PC-3 (cell line): ENCODE measurements around the genes EDARADD and RGS7.

- RAMPAGE, long total RNA: no peak
These were observed 2.6 kb upstream of the ERO1B start for GRCh38 chr1:236284180-236284837.

DNA sequence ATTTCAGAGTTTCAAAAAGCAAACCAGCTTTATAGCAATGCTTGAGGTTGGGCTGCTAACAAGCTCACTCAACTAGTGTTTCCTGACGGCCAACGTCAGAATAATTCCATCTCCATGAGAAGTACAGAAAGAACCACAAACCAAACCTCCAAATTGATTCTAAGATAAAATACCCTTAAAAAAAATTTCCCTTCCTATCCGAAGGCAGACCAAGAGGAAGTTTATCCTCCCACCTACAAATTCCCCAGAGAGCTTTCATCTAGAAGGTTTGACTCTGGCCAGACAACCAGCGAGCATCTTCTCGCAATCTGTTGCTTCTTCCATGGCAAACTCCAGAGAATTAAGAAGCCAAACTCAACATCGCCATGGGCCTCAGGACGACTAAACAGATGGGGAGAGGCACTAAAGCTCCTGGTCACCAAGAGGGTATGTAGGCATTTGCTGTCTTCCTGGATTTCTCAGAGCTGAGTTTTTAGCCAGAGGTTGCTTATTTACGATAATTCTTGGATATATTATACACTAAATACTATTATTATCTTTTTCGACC, at the start of gene EDARADD:
Gene EDARADD (plus strand): TSS at position 207 of the 547 bp plus-strand sequence.
- RAMPAGE, long total RNA: no peak

- RAMPAGE, long total RNA: no peak
These were observed 6.5 kb upstream of the LGALS8 start for GRCh38 chr1:236517309-236517740.

- RAMPAGE, long total RNA: no peak
These were observed 19.7 kb downstream of the LGALS8 start for GRCh38 chr1:236543232-236544170.

DNA sequence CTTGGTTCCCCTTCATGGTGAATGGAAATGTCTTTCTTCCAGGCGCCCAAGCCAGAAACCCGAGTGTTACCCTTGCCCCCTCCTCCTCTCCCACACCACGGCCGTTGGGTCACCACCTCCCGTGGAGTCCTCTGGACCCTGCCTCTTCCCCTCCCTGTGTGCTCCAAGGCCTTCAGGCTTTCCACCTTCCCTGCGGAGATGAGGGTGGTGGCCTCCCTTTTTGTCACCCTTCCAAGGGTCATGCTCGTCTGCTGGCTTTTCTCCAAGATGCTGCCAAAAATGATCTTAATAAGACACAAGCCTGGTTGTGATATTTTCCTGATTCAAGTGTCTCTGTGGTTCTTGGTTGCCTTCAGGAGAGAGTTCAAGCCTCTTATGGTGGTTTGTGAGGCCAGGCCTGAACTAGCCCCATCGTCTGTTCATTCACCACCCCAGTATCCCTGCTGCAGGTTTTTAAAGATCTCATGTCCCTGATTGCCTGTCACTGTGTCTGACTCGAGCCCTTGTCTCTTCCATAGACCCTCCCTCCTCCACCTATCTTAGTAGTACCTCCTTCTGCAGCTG, 7.3 kb downstream of the ACTN2 start:
- RAMPAGE, long total RNA: no peak

DNA sequence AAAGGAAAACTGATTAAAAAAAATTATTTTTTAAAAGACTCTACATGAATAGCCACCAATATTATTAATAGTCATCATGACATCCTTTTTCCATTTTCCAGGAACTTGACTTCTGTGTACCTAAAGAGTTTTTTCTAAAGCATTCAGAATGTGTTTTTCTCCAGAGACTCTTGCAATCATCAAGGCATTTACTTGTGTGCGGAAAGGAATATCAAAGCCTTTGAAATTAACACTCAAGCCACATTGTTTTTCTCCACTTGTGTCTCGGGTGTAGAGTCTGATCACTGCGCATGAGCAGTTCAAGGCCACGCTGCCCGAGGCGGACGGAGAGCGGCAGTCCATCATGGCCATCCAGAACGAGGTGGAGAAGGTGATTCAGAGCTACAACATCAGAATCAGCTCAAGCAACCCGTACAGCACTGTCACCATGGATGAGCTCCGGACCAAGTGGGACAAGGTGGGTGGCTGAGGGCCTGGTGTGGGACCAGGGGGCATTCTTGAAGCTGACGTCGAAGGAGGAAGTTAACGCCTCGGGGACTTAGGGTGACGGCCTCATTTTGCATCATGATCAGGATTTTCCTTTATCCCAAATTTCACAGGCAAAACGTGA, 43.8 kb upstream of the MTR start:
- RAMPAGE, long total RNA: no peak

DNA sequence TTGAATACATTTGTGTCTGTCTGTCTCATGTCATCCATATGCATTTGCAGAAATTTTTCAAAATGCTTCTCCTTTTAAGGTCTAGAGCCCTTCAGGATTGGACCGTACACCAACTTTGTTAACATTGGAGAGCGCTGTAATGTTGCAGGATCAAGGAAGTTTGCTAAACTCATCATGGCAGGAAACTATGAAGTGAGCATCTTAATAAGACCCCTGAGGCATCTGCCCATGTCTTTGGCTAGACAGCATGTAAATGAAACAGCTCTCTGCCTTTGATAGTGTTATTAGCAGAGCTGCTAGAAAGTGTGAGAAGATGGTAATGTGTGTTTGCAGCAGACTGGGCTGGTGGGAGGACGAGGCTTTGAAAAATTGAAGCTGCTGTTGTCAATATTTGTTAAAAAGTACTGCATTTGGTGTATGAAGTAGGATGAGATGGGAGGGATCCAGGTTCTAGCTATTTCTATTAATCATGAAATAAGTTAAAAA, 36.8 kb downstream of the MTR start:
- RAMPAGE, long total RNA: no peak

DNA sequence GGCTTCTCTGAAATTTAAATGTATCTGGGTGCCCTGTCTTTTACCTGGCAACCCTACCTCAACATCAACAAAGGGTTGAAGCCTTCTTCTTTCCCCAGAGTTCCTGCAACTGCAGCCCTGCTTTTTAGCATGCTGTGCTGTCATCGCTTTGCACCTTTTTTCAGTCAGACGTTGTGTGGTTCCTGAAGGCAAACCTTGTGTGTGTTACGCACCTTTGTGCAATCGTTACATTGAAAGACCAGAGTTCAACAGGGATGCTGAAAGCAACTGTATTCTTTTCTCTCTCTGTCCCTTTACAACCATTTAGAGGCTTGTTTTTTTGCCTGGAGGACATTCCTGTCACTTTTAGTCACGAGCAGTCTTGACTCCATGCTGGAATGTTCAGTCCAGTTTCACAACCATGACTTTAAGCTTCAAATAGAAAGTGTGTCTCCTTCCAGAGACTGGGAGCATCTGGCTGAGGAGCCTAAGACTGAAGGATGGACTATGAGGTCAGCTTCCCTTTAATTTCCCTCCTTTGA, 10.7 kb upstream of the RYR2 start:
- RAMPAGE, long total RNA: no peak

DNA sequence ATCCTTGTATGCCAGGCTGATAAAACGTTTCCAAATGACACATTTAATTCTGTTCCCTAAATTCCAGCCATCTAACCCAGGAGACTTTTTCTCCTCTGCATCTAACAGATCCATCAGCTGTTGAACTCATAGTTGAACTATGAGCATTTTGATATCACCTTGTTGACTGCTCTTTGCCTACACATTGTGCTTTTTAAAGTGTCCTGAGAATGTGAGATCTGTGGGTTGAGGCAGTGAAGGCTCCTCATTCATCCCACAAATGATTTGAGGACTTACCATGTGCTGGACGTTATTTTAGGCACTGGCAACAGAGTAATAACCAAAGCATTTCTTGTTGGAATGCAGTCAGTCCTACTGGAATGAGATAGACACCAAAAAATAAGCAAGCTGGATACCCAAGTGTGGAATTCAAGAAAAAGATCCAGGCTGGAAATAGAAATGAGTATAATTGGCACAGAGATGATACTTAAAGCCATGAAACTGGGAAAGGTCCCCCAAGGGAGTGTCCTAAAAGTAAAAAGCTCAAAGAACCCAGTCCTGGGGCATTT, 73.5 kb downstream of the ZP4 start:
- RAMPAGE, long total RNA: no peak

DNA sequence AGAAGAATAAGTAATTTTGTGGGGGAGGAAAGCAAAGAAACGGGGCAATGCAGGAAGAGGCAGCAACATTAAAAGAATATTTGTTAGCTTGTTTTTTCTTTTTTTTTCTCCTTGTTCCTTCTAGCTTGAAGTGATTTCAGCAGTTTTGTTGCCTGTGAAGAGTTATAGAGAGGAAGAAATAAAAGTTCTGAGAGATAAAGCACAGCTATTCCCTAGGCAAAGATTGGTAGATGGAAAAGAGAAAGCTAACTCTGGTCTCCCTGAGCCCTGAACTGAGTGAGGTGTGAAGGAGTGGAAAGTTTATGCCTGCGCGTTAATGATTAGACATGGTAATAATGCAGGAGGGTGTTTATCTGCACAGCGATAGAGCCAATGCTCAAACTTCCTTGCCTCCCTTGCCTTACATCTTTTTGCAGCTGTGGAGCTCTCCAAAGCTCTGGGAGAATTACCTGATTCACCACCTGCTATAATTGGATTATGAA, 32.9 kb upstream of the CHRM3 start:
- RAMPAGE, long total RNA: no peak

DNA sequence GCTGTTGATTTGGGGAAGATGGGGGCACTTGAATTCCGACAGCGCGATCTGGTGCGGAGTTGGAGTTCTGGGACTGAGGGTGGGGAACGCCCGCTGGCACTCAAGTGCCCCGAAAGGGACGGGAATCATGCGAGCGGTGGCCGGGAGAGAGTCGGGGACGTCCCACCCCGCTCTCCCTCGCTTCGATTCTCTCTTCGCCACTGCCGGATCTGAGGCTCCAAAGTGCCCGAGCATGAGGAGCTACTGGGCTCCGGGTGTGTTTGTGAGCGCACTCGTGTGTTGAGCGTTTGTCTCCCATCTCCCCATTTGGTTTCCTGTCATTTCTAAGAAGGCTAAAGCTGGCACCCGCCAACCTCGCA, 1.0 kb downstream of the CHRM3 start:
- RAMPAGE, long total RNA: no peak

GRCh38 chr1:239952740-239953327, 138.8 kb upstream of the FMN2 start:
- RAMPAGE, long total RNA: no peak

DNA sequence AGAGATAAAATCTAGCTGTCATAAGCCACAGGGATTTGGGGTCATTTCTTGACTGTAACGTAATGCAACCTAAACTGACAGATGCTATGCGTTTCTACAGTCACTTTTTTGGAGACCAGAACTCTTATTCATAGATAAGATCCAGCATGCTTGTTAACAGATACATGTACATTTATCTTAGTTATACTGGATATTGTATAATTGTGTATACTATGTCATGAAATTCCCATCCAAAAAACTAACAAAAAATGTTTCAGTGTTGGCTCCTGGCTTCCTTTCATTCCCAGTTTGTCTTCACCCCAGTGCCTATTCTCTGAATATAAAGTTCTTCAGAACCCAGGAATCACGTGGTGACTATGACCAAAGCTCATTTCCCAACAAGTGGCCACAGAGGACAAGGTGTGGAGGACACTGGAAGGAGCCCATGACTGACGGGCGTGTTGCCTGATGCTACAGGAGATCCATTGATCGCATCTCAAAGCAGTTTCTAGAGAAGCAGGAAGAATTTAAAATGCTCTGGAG, 7.3 kb upstream of the GREM2 start:
- RAMPAGE, long total RNA: no peak

GRCh38 chr1:241156616-241157053, 200.4 kb downstream of the RGS7 start:
- RAMPAGE, long total RNA: no peak

DNA sequence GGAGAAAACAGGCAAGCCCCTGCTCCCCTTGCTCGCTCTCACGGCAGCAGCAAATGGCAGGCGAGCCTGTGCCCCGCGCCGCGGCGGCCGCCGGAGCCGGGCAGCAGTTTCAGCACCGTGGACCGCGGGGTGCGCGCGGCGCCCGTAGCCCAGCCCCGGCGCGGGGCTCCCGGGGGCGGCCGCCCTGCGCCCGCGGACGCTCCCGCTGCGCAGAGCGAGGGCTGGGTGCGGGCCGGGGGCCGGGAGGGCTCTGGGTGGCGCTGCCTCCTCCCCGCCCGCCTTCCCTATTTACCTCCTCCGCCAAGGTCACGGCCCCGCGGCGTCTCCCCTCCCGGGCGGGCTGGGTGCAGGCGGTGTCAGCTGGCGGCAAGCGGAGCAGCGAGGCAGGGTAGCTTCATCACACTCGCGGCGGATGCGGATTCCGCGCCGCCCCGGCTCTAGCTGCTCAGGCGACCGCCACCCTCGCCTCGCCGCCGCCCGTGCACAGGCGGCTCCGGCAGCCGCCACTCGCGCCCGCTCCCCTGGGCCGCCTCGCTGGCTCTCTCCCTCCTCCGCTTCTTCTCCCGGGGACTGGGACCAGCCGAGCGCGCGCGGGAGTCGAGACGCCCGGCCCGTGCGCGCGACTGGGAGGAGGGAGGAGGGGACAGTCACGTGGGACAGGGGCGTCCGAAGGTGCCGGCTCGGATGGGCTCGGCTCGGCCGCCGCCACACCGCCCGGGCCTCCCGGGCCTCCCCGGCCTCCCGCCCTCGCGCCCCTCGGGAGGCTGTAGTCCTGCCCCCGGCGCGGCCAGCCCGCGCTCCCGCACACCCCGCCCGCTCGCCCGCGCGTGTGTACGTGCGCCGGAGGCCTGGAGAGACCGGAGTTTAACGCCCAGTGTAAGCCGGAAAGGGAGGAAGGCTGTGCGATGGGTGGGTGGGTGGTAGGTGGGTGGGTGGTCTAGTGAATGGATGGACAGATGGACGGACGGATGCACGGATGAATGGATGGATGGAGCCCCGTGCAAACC, at the start of gene RGS7:
Gene RGS7 (minus strand): TSS at position 599 of the 1,007 bp plus-strand sequence.
- RAMPAGE, long total RNA: no peak

- RAMPAGE, long total RNA: no peak
These were observed 975 bp upstream of the KMO start for GRCh38 chr1:241531122-241531683.

DNA sequence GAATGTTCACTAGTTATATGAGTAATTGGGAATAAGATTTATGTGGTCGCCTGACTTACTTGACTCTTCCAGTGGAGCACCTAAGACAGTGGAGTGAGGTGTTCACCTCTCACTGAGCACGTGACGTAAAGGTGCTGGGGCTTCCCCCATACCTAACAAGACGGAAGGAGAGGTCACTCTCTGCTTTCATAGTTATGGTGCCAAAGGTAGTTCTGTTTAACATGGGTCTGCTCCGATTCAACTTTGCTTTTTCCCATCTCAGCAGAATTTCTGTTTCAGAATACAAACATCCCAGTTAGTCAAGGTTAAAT, 740 bp downstream of the KMO start:
- RAMPAGE, long total RNA: no peak

- RAMPAGE, long total RNA: no peak
These were observed 30.1 kb downstream of the CHML start for GRCh38 chr1:241610052-241610511.

- RAMPAGE, long total RNA: no peak
These were observed 221.7 kb downstream of the PLD5 start for GRCh38 chr1:242302767-242303261.

DNA sequence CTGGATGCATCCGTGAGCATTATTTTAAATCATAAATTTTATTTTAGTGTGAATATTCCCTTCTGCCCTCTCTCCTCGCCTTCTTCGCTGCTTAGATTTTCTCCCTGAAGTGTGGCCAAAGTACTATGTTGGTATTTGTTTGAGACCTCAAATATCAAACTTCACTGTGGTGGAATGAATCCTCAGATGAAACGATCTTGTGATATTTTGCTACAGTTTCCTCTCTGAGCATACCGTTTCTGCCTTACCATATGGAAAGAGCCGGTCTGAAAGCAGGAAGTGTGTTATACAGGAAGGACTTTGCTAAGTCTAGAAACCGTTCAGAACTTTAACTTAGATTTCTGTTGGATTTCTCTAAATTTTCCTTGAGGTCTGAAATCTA, 30.5 kb downstream of the SDCCAG8 start:
- RAMPAGE, long total RNA: no peak